ENCODE measurements around the genes BLVRB and SHKBP1.

- PRO-cap: bidirectional peak, plus-strand start at chr19:40443436, minus-strand start at chr19:40443066; unidirectional peak, plus-strand start at chr19:40443493
- RAMPAGE, long total RNA, 2 experiments: no peak in any of the 2 experiments
Measured at GRCh38 chr19:40442958-40443655, 1.0 kb downstream of the SERTAD3 start.

DNA sequence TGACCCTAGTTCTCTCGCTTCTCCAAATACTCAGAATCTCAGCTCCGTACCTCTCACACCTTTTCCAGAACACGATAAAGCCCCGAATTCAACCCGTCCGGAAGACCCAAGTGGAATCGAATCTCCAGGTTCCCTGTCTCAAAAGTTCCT lies 455 bp downstream of the SERTAD3 start:
- PRO-cap: no peak
- RAMPAGE, long total RNA, 2 experiments: no peak in any of the 2 experiments

DNA sequence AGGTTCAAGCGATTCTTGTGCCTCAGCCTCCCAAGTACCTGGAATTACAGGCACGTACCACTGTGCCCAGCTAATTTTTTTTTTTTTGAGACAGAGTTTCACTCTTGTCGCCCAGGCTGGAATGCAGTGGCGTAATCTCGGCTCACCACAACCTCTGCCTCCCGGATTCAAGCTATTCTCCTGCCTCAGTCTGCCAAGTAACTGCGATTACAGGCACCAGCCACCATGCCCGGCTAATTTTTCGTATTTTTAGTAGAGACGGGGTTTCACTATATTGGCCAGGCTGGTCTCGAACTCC lies 1.9 kb downstream of the BLVRB start:
- PRO-cap: unidirectional peak, plus-strand start at position 188 of the sequence
- RAMPAGE, long total RNA, 2 experiments: no peak in any of the 2 experiments

- PRO-cap: bidirectional peak, plus-strand start at chr19:40466105, minus-strand start at chr19:40465745
- RAMPAGE, long total RNA, 2 experiments: start-site peak on the minus strand in 2 of 2 experiments, at chr19:40465717-40465792 at its widest, 617 to 738 reads per replicate
Measured at GRCh38 chr19:40465459-40465939, at the start of gene BLVRB. TSS of gene BLVRB (minus strand) at chr19:40465745.

- PRO-cap: no peak
- RAMPAGE, long total RNA, 2 experiments: no peak in any of the 2 experiments
Measured at GRCh38 chr19:40567799-40568487, 8.7 kb upstream of the SHKBP1 start.

- PRO-cap: bidirectional peak, plus-strand start at chr19:40576865, minus-strand start at chr19:40576749
- RAMPAGE, long total RNA, 2 experiments: start-site peak on the plus strand in 2 of 2 experiments, at chr19:40576867-40576893 at its widest, 50 to 179 reads per replicate
Measured at GRCh38 chr19:40576018-40576986, at the start of gene SHKBP1. TSS of gene SHKBP1 (plus strand) at chr19:40576873.

GRCh38 chr19:40610379-40610906 lies 9.3 kb downstream of the LTBP4 start:
- PRO-cap: bidirectional peak, plus-strand start at chr19:40610681, minus-strand start at chr19:40610523
- RAMPAGE, long total RNA, 2 experiments: start-site peak on the plus strand in 2 of 2 experiments, at chr19:40610498-40610759 at its widest, 11 to 12 reads per replicate

DNA sequence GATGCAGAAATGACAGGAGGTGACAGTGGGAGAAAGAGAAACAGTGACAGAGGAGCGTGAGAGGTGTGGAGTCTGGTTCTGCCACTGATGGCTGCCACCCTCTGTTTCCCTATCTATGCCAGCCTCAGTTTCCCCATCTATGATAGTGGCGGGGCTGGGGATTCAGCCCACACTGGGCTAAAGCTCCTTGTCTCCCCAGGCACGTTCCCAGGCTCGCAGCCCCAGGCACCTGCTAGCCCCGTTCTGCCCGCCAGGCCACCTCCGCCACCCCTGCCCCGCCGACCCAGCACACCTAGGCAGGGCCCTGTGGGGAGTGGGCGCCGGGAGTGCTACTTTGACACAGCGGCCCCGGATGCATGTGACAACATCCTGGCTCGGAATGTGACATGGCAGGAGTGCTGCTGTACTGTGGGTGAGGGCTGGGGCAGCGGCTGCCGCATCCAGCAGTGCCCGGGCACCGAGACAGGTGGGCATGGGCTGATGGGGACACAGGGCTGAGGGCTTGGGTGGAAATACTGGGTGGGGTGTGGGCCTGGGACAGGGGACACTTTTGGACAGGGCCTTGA lies 21.1 kb downstream of the LTBP4 start:
- PRO-cap: no peak
- RAMPAGE, long total RNA, 2 experiments: no peak in any of the 2 experiments

GRCh38 chr19:40705221-40705732 lies 11.4 kb downstream of the COQ8B start:
- PRO-cap: no peak
- RAMPAGE, long total RNA, 2 experiments: no peak in any of the 2 experiments

- PRO-cap: no peak
- RAMPAGE, long total RNA, 2 experiments: no peak in any of the 2 experiments
Measured at GRCh38 chr19:40739978-40740660, 10.2 kb downstream of the ACTMAP start.

DNA sequence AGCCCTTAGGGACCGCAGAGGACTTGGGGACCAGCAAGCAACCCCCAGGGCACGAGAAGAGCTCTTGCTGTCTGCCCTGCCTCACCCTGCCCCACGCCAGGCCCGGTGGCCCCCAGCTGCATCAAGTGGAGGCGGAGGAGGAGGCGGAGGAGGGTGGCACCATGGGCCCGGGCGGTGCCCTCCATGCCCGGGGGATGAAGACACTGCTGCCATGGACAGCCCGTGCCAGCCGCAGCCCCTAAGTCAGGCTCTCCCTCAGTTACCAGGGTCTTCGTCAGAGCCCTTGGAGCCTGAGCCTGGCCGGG lies 1.3 kb downstream of the EGLN2 start:
- PRO-cap: no peak
- RAMPAGE, long total RNA, 2 experiments: no peak in any of the 2 experiments

DNA sequence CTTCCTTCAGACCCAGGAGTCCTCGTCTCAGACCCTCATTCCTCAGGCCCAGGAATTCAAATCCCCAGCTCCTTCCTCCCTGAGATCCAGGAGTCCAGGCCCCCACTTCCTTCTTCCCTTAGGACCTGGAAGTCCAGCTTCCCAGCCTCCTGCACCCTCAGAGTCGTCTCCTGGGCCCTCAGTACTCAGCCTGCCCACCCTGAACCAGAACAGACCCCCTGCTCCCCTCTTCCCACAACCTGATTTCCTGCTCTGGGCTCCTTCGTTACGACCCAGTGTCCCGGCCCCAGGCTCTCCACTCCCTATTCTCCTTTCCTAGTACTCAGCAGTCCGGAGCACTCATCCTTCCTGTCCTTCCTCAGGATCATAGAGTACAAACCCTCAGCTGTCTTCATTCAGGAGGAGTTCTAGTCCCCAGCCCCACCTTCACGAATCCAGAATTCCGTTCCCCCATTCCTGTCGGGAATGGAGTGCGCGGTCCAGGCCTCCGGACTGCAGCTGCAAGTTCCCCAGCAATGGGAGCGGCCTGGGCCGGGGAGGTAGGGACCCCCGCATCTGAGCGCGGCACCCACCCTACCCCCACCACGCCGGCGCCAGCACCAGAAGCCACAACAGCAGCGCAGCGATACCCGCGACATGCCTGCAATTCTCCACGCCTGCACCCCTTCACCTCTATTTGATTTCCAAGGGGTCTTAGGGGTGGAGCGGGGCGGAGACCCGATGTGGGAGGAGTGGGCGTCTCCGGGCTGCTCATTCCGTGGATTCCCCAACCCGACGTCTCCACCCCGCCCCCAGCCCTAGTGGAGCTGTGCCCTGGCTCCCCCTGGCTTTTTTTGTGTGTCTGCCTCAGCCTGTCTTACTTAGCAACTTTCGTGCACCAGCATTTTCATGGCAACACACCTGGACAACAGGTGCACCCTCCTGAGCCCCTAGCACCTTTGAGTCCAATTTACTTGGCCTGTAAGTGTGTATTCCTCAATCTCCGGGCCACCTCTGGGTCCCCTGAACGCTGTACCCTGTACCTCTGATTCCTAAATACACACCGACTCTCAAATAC lies 12.8 kb downstream of the EGLN2 start:
- PRO-cap: no peak
- RAMPAGE, long total RNA, 2 experiments: no peak in any of the 2 experiments

DNA sequence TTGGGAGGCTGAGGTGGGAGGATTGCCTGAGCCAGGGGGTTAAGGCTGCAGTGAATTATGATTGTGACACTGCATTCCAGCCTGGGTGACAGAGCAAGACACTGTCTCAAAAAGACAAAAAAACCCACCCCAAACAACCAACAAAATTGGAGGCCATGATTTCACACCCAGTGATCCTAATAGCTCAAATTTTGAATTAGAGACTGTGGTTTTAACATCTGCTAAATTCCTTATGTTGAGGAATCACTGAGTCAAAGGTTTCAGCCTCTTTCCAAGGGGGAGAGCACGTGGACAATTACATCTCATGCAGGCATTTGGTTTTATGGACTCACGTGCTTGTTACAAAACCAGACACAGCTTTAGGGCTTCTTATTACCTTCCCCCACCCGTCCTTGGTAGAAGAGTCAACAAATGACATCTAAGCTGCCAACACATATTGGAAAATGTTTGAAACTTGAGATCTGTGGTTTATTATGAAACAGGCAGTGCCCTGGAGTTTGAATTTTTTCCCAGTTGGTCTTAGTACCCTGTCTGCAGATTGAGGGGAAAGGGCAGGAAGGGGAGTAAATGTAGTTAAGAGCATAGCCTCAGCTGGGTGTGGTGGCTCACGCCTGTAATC lies 18.5 kb downstream of the CYP2A6 start:
- PRO-cap: no peak
- RAMPAGE, long total RNA, 2 experiments: no peak in any of the 2 experiments

DNA sequence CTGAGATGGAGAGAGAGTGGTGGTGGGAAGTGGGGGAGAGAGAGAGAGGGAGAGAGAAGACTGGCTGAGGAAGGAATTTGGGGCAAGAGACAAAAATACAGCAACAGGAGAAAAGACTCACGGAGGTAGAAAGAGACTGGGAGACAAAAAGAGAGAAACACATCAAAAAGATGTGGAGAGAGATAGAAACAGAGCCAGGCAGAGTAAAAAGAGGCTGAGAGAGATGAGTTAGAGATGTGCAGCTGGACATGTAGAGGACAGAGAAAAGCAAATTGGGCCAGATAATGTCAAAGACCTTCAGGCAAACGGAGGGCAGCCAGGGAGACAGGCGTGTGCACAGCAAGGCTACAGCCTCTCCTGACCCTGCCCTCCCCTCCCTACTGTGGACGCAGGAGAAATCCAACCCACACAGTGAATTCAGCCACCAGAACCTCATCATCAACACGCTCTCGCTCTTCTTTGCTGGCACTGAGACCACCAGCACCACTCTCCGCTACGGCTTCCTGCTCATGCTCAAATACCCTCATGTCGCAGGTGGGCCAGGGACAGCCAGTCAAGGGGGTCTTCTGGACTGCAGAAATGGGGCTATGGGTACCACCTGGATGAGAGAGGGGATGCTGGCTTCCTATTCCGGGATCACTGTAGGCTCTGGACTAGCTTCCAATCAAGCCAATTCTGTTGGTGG lies 49.3 kb upstream of the CYP2B6 start:
- PRO-cap: no peak
- RAMPAGE, long total RNA, 2 experiments: no peak in any of the 2 experiments

DNA sequence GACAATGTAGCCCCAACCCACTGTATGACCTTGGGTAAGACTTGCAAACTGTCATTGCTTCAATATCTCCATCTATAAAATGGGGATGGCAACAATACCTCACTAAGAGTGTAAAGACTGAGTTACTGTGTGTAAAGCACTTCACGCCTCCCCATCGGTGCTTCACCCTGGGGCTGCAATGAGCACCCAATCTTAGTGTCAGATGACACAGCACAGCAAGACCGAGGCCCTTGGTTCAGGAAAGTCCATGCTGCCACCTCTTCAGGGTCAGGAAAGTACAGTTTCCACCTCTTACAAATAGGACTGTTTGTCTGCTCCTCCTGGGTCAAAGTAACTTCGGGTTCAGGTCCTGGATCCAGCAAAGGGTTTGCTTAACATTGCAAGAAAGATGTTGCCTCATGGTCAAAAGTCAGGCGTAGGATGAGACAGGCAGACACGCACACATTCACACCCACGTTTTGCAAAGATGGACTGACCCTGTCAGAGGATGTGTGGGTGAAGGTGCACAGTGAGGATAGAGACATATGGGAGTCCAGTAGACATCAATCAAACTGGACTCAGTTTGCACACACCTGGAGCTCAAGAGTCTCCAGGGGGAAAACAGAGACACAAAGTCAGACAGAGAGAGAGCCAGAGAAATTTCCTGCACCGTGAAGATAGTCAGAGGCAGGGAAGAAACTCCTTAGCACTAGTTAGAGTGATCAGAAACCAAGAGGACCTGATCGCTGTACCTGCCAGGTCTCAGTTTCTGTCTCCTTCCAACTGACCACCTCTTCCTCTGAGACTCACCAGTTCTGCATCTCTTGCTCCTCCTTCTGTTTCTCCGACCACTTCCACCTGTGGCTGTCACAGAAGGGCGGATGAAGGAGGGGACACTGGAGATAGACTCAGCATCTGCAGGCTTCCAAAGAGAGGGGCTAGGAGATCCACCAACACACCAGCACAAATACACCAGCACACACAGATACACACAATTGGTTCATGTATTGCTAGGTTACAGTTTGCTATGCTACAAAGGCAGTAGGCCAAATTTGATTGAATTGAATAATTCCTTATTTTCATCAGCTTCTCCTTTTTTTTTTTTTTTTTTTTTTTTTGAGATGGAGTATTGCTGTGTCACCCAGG lies 1.4 kb upstream of the CYP2B6 start:
- PRO-cap: no peak
- RAMPAGE, long total RNA, 2 experiments: no peak in any of the 2 experiments

DNA sequence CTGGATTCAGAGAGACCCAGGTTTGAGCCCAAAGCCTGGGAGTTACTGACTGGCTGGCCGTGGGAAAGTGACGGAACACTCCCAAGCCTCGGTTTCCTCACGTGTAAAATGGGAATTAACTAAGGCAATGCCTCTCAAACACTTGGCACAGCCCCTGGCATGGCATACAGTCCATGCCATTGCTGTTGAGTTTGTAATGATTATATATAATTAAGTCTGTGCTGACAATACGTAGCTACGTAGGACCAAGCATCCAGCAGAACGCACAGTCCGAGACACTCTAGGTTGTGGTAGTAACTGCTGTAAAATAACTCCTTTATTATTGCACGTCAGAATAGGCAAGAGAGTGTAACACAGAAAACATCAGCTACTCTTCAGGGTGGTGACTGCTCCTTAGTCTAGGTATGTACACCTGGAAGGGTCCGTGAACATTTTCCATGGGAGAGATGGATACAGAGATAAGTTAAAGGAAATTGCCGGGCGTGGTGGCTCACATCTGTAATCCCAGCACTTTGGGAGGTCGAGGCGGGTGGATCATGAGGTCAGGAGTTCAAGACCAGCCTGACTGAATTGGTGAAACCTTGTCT lies 25.4 kb upstream of the CYP2S1 start:
- PRO-cap: no peak
- RAMPAGE, long total RNA, 2 experiments: no peak in any of the 2 experiments

DNA sequence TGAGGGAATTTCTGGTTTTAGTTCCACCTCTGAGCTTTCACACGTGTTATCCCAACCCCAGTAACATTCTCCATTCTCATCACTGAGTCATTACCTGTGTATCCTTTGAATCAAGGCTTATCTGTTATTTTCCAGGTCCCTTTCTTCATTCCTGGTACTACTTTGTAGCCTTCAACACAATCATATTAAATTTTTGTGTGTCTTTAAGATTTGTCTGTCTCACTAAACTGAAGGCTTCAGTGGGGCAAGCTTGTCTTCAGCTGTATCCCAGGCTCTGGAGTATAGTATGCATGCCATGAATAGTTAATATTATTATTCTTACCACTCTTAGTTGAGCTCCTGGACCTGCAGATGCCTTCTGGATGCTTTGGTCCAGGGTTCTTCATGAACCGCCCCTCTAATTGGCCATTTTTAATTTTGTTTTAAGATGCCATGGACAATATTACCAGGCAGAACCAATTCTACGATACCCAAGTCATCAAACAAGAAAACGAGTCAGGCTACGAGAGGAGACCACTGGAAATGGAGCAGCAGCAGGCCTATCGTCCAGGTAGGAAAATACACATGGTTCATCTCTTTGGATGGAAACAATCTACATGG lies 3.7 kb downstream of the HNRNPUL1 start:
- PRO-cap: no peak
- RAMPAGE, long total RNA, 2 experiments: no peak in any of the 2 experiments

DNA sequence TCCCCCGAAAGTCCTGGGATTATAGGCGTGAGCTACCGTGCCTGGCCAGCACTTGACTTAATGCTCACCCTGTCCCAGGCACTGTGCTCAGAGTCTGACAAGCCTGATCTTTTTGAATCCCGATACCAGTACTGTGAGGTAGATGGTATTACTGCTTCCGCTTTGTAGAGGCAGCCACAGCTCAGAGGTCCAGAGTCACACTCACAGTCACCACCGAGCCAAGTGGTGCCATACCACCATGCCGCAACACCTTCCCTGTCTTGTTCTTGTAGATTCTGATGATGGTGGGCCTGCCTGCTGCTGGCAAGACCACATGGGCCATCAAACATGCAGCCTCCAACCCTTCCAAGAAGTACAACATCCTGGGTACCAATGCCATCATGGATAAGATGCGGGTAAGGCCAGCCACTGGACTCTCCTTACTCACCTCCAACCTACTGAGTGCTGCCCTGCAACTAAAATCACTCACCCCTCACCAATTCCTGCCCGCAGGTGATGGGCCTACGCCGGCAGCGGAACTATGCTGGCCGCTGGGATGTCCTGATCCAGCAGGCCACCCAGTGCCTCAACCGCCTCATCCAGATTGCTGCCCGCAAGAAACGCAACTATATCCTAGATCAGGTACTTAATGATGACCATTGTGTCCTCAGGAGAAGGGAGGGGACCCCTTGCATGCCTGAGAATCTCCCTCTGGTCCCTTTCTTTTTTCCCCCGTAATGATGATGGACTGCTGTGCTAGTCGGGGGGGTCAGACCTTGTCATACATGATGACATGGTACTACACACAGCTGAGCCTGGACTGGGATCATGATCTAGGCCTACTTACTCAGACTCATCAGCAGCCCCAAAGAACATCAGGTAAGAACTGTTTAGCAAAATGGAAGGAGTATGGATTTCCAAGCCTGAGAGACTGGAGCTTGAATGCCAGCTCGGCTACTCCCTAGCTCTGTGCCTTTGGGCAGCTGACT lies 15.6 kb upstream of the CCDC97 start:
- PRO-cap: no peak
- RAMPAGE, long total RNA, 2 experiments: no peak in any of the 2 experiments

GRCh38 chr19:41295034-41295655 lies 14.8 kb upstream of the CCDC97 start:
- PRO-cap: unidirectional peak, plus-strand start at chr19:41295424
- RAMPAGE, long total RNA, 2 experiments: no peak in any of the 2 experiments

- PRO-cap: no peak
- RAMPAGE, long total RNA, 2 experiments: no peak in any of the 2 experiments
Measured at GRCh38 chr19:41296255-41297356, 13.4 kb upstream of the CCDC97 start.

Measured in lower leg skin (tissue), 2 donors.